ENCODE data around the genes GBA2, MSMP and RECK.

- PRO-cap: no peak
Measured at GRCh38 chr9:35152969-35153288, 8.9 kb upstream of the UNC13B start.

GRCh38 chr9:35521603-35522072 lies 31.7 kb downstream of the RUSC2 start:
- PRO-cap: no peak

DNA sequence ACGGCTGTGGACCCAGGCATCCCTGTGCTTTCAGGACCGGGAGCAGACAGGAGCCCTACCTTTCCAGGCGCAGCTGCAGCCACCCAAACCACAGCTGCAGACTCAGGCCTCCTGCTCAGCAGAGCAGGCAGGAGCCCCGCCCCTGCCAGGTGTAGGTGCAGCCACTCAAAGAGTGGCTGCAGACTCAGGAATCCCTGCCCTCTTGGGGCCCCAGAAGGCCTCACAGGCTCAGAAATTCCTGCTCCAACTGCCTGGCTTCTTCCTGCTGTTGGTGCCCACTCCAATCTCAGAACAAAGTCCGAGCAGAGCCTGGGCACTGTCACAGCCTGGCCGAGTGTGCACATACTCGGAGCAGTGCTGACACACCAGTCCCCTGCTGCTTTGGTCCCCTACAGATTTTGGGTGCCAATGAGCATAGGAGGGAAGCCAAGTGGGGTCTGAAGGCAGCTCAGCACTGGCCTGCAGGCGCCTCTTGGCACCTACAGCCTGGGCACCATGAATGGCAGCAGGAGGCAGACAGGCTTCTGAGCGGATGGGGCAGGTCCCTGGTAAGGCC lies 6.1 kb upstream of the TESK1 start:
- PRO-cap: no peak

DNA sequence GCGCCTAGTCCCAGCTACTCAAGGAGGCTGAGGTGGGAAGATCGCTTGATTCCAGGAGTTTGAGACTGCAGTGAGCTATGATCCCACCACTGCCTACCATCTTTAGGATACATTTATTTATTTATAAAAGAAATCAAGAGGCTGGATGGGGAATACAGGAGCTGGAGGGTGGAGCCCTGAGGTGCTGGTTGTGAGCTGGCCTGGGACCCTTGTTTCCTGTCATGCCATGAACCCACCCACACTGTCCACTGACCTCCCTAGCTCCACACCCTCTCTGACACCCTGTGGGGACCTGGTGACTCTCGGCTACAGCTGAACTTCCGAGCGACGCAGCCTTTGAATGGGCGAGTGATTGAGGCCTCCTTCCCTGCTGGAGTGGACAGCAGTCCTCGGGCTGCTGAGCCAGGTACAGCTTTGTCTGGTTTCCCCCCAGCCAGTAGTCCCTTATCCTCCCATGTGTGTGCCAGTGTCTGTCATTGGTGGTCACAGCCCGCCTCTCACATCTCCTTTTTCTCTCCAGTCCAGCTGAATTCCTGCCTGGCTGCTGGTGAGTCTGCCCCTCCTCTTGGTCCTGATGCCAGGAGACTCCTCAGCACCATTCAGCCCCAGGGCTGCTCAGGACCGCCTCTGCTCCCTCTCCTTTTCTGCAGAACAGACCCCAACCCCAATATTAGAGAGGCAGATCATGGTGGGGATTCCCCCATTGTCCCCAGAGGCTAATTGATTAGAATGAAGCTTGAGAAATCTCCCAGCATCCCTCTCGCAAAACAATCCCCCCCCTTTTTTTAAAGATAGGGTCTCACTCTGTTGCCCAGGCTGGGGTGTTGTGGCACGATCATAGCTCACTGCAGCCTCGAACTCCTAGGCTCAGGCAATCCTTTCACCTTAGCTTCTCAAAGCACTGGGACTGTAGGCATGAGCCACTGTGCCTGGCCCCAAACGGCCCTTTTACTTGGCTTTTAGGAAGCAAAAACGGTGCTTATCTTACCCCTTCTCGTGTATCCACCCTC lies 6.2 kb downstream of the CA9 start:
- PRO-cap: unidirectional peak, minus-strand start at position 304 of the sequence; unidirectional peak, minus-strand start at position 511 of the sequence; unidirectional peak, minus-strand start at position 642 of the sequence

GRCh38 chr9:35695850-35696543 lies 6.3 kb upstream of the TPM2 start:
- PRO-cap: no peak

GRCh38 chr9:35736111-35736889 lies 3.8 kb downstream of the CREB3 start:
- PRO-cap: no peak

GRCh38 chr9:35748509-35749483 lies at the start of gene GBA2:
Gene GBA2 (minus strand): TSS chr9:35749228.
- PRO-cap: bidirectional peak, plus-strand start at chr9:35749286, minus-strand start at chr9:35749171

DNA sequence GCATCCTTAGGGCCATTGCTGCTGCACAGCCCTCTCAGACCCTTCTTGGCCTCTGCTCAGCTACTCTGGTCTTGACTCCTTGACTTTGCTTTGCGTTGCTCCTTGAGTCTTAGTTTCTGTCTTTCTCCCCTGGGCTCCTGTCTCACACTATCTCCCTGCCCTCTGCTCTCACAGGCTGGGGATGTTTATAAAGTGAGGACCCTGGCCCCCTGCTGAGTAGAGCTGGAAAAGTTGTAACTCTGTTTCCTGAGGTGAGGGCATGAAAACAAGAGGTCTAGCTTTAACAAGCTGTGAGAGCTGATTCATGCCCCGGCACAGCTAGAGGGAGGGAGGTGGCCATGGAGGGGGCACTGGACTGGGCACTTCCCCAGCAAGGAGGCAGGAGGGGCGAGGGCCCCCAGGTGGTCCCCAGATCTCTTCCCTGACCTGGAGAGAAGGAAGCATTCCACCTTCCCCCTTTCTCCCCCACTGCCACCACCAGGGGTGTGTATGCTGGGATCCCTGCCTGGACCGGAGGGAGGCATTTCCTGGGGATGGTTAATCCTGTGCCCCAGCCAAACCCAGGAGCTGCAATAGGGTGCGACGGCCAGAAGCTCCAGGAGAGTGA lies at the start of gene MSMP:
Gene MSMP, minus strand, starts transcription at position 163 of the 607 bp plus-strand sequence.
- PRO-cap: no peak

DNA sequence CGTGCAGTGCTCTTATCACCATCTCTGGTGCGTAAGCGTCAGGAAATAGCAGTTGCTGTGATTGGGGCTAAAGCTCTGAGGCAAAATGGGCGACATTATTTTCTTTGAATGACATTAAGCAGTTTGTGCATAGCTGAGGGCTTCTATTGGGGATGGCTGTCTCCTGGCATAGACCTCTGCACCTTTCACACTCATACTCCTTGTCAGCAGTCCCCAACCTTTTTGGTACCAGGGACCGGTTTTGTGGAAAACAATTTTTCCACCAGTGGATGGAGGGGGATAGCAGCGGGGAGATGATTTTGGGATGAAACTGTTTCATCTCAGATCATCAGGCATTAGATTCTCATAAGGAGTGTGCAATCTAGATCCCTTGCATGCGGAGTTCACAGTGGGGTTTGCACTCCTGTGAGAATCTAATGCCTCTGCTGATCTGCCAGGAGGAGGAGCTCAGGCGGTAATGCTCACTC lies 1.2 kb upstream of the MSMP start:
- PRO-cap: no peak

GRCh38 chr9:35757754-35758078 lies 3.6 kb upstream of the MSMP start:
- PRO-cap: no peak

GRCh38 chr9:36036485-36037657 lies at the start of gene RECK:
Gene RECK (plus strand): TSS chr9:36036913.
- PRO-cap: bidirectional peak, plus-strand start at chr9:36036939, minus-strand start at chr9:36036719; bidirectional peak, plus-strand start at chr9:36037521, minus-strand start at chr9:36037367

DNA sequence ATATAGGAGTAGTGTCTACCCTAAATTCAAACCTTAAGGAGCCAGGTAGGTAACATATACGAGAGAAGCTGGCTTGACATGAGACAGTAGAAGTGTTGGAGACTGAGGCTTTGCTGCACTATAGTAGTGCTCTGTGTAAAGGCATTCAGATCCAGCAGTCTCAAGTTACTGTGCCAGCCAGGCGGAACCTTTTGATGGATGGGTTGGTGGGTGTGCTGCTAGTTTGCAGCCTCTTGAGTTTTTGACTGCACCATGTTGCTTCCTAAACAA lies 1.4 kb downstream of the CLTA start:
- PRO-cap: no peak

DNA sequence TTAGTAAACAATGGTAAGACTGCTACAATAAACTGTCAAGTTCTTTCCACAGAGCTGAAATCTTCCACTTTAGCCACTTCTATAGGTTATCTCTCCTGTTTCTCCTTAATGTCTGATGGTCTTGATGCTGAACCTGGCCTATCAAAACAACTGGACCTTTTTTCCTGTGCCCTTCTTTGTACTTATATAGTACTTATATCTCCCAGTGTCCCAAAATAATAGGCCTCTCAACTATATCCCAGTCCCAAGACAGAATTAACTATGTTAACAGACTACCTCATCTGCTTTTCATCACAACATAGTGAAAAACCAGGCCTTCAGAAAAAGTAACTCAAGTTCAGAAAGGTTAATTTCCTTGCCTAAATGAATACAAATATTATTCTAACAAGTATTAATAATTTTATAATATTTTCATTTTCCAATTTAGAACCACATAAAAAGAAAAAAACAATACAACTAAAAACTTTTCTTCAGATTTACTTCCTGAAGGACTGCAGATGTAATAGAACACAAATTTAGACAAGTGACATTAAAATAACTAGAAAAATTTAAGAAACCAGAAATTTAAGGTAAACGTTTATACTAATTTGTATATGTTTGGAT lies 44.8 kb downstream of the RNF38 start:
- PRO-cap: no peak

GRCh38 chr9:36458052-36458721 lies 58.1 kb upstream of the RNF38 start:
- PRO-cap: no peak

DNA sequence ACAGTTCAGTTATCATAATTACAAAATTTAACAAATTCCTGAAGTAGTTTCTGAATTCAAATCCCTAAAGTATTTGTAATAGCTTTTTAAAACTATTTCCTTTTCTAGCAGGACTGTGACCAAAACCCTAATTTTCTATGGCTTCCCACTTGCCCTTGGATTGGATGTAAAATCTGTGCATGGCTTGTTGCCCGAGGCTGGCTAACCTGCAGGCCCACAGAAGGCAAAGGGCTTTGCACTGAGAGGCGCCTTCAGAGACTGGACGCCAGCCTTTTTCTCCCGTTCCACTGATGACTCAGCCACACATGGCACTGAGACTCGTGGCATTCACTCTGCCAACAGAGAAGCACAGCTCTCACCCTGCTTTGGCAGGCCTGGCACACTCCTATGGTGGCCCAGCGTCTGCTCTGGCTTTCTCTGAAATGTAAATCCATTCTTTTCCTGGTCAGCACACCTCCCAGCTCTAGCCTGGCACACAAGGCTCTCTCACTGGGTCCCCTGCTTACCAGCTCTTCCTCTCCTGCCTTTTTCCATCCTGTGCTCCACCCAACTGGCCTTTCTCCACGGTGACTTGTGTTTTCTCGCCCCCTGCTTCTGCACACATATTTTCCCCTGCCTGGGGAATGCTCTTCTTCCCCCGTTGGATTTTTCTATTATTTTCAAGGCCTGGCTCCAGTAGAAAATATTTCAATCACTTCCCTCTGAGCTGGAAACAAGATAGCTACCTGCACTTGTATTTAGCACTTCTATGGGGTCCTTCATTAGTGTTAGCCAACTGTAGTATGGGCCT lies 5.9 kb upstream of the MELK start:
- PRO-cap: no peak

DNA sequence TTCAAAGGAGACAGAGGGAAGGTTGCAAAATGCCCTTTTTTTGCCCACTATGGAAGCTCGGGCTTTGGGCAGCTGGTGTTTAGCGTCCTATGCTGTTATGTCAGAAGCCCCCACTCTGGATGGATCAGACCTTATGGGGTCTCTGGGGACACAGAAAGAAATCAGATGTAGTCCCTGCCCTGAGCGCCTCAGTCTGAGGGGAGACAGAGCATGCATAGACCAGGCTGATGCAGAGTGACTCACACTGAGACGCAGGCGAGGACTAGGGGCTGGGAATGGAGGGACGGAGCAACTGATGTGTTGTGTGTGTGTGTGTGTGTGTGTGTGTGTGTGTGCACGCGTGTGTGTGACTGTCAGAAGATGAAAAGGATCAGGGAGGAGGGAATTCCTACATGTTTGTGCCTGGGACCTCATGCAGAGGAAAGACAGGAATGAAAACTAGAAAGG lies 229.8 kb downstream of the MELK start:
- PRO-cap: no peak

GRCh38 chr9:36902017-36902401 lies 132.1 kb downstream of the PAX5 start:
- PRO-cap: no peak

DNA sequence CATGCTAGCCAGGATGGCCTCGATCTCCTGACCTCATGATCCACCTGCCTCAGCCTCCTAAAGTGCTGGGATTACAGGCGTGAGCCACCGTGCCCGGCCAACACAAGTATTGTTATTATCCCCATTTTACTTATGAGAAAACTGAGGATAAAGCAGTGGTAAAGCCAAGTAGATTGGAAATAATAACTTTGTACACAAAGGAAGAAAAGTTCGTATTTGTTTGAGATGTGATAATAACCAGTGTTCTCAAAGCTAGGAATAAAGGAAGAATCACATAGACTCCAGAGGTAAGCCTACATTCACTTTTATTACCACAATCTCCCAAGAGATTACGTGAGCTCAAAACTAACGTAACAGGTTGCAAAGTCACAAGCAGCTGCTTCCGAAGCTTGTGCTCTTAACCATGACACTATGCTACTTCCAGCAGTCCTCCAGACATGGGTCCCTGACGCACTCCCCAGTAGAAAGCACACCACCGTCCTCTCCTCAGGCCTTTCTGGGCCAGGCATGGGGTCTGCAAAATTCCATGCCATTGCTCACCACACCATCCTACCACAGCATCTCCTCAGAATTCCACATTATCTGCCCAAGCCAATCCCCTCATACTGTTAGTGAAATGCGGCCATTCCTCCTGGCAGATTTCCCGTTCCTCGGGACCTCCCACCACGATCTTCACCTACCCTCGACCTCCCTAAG lies 84.7 kb downstream of the PAX5 start:
- PRO-cap: no peak

GRCh38 chr9:37197146-37197552 lies 76.8 kb downstream of the ZCCHC7 start:
- PRO-cap: no peak

- PRO-cap: no peak
Measured at GRCh38 chr9:37198837-37199453, 78.6 kb downstream of the ZCCHC7 start.